ENCODE measurements around a stretch of chr18.

- PRO-cap: no peak
CAGE:
- cytosol, long polyA plus RNA: no peak
- long polyA plus RNA: no peak
- nucleus, long polyA plus RNA: no peak
These were observed 3.5 kb upstream of the CCBE1 start for GRCh38 chr18:59700596-59701161.

DNA sequence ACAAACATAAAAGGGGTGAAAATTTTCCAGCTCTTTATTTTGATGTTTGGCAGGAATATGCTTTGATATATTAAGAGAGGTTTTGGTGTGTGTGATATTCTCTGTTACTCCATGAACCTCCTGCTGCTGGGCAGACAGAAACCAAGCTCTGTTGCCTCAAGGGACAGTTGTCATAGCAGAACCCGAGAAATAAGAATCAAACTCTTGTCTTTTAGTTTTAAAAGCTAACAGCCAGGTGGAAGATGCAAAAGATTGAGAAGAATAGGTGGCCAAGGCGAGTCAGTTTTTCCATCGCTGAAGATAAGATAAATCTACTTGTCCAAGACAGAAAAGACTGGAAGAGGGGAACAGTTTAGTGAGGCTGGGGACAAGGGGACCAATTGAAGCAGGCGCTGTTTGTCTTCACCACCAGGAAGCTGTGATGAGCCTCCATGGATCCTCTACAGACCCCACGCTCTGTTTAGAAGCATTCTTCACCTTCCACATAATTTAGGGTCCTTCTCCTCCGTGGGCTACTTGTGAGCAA lies 23.8 kb downstream of the PMAIP1 start:
- PRO-cap: no peak
CAGE:
- cytosol, long polyA plus RNA: no peak
- long polyA plus RNA: no peak
- nucleus, long polyA plus RNA: no peak

- PRO-cap: no peak
CAGE:
- cytosol, long polyA plus RNA: no peak
- long polyA plus RNA: no peak
- nucleus, long polyA plus RNA: no peak
These were observed 52.1 kb downstream of the MC4R start for GRCh38 chr18:60320436-60320823.

GRCh38 chr18:61493965-61494229 lies 160.7 kb downstream of the CDH20 start:
- PRO-cap: no peak
CAGE:
- cytosol, long polyA plus RNA: no peak
- long polyA plus RNA: no peak
- nucleus, long polyA plus RNA: no peak

DNA sequence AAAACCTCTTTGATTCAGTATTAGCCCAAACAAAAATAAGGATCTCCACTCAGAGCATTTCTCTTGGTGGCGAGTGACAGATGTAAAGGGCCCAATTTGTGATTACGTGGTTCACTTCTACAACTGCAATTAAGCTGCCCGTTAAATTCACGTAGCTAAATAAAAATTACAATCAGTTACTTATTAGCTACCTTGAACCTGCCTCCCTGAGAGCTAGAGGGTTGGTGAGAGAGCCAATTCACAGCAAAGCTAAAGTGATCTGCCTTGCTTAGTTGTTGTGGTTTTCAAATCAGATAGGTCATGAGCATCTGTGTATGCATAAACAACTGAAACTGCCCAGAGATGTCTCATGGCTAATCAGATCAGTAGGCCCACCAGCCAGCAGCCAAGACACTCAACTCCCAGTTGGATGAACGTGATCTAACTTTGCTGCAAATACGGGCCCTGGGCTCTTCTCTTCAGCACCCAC lies 156.6 kb downstream of the RNF152 start:
- PRO-cap: no peak
CAGE:
- cytosol, long polyA plus RNA: no peak
- long polyA plus RNA: no peak
- nucleus, long polyA plus RNA: no peak

- PRO-cap: no peak
CAGE:
- cytosol, long polyA plus RNA: no peak
- long polyA plus RNA: no peak
- nucleus, long polyA plus RNA: no peak
These were observed 38.6 kb downstream of the RNF152 start for GRCh38 chr18:61854011-61854742.

- PRO-cap: no peak
CAGE:
- cytosol, long polyA plus RNA: no peak
- long polyA plus RNA: no peak
- nucleus, long polyA plus RNA: no peak
These were observed 24.5 kb upstream of the TNFRSF11A start for GRCh38 chr18:62300535-62301063.

GRCh38 chr18:62339215-62339649 lies 14.1 kb downstream of the TNFRSF11A start:
- PRO-cap: no peak
CAGE:
- cytosol, long polyA plus RNA: no peak
- long polyA plus RNA: no peak
- nucleus, long polyA plus RNA: no peak

- PRO-cap: no peak
CAGE:
- cytosol, long polyA plus RNA: no peak
- long polyA plus RNA: no peak
- nucleus, long polyA plus RNA: no peak
These were observed 59.7 kb downstream of the TNFRSF11A start for GRCh38 chr18:62384436-62385637.

- PRO-cap: no peak
CAGE:
- cytosol, long polyA plus RNA: no peak
- long polyA plus RNA: no peak
- nucleus, long polyA plus RNA: no peak
These were observed 95.7 kb downstream of the TNFRSF11A start for GRCh38 chr18:62420485-62421448.

- PRO-cap: no peak
CAGE:
- cytosol, long polyA plus RNA: no peak
- long polyA plus RNA: no peak
- nucleus, long polyA plus RNA: no peak
These were observed 86.2 kb upstream of the ZCCHC2 start for GRCh38 chr18:62436601-62437103.

- PRO-cap: no peak
CAGE:
- cytosol, long polyA plus RNA: no peak
- long polyA plus RNA: no peak
- nucleus, long polyA plus RNA: no peak
These were observed 85.0 kb upstream of the ZCCHC2 start for GRCh38 chr18:62437523-62438439.

- PRO-cap: no peak
CAGE:
- cytosol, long polyA plus RNA: no peak
- long polyA plus RNA: no peak
- nucleus, long polyA plus RNA: no peak
These were observed 2.4 kb downstream of the ZCCHC2 start for GRCh38 chr18:62525228-62525536.

- PRO-cap: no peak
CAGE:
- cytosol, long polyA plus RNA: no peak
- long polyA plus RNA: no peak
- nucleus, long polyA plus RNA: no peak
These were observed 16.5 kb downstream of the ZCCHC2 start for GRCh38 chr18:62538939-62540140.

GRCh38 chr18:62715994-62716517 lies 715 bp downstream of the PHLPP1 start:
- PRO-cap: bidirectional peak, plus-strand start at chr18:62716230, minus-strand start at chr18:62716183
CAGE:
- cytosol, long polyA plus RNA: no peak
- long polyA plus RNA: no peak
- nucleus, long polyA plus RNA: no peak

DNA sequence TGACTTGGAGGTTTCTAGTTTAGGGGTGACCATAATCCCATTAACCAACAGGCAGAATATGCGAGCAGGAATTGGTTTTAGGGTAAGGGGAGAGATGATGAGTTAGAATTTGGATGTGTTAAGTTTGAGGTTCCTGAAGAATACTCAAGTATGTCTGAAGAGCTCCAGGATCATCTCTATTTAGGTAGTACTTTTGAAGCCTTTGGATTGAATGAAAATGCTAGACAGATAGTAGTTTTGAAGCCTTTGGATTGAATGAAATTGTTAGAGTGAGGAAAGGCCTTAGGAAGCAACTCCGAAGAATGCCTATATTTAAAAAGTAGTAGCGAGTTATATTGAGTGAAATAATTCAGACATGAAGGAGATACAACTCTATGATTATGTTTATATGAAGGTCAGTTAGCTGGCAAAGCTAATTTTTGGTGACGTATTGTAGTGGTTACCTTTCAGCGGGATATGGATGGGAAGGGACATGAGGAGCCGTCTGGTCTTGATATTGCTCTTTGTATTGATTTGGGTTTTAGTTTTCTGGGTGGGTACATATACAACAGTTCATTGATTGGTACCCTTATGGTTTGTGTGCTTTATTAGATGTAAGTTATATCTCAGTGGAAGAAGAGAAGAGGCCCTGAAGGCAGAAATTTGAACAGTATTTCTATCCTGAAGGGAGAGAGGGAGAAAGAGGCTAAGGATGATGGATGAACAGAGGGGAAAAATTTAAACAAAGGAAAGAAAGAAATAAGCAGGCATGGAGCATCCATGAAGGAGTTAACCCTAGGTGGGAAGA lies 23.8 kb downstream of the PHLPP1 start:
- PRO-cap: no peak
CAGE:
- cytosol, long polyA plus RNA: no peak
- long polyA plus RNA: no peak
- nucleus, long polyA plus RNA: no peak

DNA sequence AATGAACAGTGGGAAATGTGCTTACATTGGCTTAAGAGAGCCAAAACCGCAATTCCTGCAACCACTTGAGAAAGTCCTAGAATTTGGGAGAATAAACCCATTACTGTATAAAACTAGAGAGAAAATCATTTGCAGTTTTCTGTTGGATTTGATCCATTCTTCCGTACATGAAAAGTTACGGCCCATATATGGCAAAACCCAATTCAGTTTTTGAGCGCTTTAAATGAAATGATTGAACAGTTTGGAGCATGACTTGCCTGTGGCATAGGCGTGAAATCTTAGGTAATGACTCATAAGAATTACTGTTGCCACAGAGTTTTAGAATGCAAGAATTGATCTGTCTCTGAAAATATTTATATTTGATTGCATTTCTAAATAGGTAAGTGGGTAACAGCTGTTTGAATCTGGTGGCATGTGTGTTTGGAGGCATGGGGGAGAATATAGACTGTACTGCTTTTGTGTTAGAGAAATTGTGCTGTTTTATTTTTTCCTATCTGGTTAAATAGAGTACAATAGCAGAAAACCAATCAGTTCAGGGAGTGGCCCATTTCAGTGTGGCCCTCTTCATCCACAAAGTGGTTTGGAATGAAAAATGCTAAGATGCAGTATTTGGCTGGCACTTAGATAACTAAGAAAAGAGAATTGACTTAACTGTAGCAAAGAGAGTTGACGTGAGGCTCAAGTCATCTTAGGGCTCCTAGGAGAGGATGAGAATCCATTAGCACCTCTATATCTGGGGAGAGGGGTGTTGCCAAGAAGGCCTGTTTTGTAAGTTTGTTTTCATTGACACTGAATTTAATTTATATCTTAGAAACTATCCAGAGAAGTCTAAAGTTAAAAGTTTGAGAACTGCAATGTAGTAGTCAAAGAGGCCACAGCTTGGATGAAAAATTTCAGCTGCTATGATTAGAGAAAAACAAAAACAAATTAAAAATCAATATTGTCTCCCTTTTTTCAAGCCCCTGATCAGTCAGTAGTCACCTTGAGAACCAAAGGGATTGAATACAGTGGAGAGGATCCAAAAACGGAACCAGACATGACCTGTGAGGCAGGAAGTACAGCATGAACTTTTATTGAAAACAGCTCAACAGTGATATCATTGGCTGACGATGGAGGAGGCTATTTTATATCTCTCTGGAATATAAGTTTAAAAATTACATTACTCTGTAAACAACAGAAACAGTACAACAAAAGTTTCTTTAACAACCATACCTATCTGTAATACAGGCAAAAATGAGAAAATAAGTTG lies 52.4 kb downstream of the PHLPP1 start:
- PRO-cap: no peak
CAGE:
- cytosol, long polyA plus RNA: no peak
- long polyA plus RNA: no peak
- nucleus, long polyA plus RNA: no peak

- PRO-cap: no peak
CAGE:
- cytosol, long polyA plus RNA: no peak
- long polyA plus RNA: no peak
- nucleus, long polyA plus RNA: no peak
These were observed 137.7 kb downstream of the BCL2 start for GRCh38 chr18:63181855-63182318.

DNA sequence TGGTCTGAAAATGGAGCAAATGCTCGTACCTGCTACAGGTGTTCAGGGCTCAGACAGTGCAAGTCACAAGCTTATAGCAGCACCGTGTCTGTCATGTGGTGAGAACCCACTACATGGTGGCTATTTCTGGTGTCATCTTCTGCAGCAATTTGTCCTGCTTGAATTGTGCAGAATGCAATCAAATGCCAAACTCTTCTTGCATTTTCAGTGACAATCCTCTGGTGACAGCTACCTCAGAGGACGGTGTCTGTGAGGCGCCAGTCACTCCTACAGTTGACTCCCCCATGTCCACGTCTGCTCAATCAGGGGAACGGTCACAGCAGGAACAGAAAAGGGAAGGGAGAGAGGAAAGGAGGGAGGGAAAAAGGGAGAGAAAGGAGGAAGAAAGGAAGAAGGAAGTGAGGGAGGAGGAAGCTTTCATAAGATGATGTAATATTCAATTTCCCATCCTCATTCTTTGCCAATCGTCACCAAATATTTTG lies 122.2 kb downstream of the BCL2 start:
- PRO-cap: no peak
CAGE:
- cytosol, long polyA plus RNA: no peak
- long polyA plus RNA: no peak
- nucleus, long polyA plus RNA: no peak

DNA sequence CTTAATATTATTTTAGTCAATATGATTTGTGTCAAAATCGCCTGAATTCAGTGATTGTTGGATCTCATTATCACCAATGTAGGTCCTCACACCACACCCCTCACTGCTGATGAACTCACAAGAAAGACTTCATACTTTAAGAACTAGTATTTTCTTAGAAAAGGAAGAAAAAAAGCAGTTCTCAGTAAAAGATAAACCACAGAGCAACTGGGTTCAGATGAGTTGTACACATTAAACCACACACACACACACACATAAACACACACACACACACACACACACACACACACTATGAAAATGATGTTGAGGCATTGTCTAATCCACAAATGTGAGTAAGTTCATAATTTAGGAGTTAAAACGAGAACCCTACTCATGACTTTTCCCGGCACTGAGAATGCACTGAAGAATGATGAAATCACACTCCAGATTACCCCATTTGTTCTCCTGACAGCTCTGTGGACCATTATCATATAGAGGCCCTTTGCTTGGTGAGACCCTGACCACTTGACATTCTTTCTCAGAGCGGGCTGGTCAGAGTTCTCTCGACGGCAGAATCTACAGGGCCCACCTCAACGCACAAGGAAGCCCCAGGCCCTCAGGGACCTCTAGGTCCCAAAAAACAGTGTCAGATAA lies 106.2 kb downstream of the BCL2 start:
- PRO-cap: no peak
CAGE:
- cytosol, long polyA plus RNA: no peak
- long polyA plus RNA: no peak
- nucleus, long polyA plus RNA: no peak

Measured in A549 (cell line).